Amniotic epithelial cell (primary cell): ENCODE results near the gene ARL11.

- RRBS: no CpG with 5 or more reads among the region's 11 CpGs
These were observed 129.5 kb downstream of the CYSLTR2 start for GRCh38 chr13:48783021-48783890.

DNA sequence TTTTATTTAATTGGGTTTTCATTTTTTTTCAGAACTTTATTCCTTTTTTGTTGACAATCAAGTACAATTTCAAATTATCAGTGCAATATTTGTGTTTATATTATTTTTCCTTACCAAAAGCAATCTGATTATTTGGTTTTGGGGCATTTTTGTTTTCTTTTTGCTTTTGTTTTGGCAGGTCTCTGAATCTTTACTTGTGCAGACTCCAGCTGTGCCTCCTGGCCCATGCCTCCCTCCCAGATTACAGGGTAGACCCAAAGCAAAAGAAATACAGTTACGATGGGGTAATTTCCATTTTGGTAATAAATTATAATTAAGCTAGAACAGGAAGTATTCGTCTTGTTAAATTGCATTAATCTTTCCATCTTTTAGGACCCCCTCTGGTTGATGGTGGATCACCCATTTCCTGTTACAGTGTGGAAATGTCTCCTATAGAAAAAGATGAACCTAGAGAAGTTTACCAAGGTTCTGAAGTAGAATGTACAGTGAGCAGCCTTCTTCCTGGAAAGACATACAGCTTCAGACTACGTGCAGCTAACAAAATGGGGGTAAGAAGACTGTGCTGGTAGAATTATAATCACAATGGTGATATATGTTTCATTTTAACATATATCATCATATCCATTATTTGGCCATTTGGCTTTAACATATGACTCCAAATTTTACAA is 29.2 kb upstream of the MLNR start:
- RRBS: no CpG with 5 or more reads among the region's 3 CpGs

DNA sequence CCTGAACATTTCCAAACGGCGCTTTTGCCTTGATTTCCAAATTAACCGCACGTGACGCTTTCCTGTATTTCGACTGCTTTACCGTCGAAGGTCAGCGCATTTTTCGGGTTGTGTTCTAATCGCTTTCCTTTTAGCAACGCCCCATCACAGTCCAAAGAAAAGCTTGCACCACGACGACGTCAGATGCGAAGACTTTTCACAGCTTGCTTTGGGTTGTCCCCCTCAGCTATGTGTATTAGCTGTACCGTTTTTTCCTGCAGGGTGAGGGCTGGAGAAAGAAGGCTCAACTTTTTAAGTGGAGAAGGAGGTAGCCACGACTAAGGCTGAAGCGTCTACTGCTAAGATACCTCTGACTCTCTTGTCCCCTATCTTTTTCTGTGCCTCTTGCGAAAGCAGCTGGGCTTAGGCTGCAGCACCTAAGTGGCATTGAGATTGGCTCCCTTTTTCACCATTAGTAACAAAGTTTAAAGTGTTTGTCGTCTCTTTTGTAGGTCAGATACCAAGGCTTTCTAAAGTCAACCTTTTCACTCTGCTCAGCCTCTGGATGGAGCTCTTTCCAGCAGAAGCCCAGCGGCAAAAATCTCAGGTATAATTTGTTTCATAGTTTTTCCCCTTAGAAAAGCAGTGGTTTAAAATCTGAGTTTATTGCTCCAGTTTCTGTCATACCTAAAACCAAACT is 794 bp downstream of the CDADC1 start:
- RRBS: no CpG with 5 or more reads among the region's 22 CpGs

GRCh38 chr13:49301109-49301617 is 53.4 kb downstream of the CDADC1 start:
- RRBS: no CpG with 5 or more reads among the region's 9 CpGs

GRCh38 chr13:49304900-49305620 is 57.3 kb downstream of the CDADC1 start:
- RRBS: no CpG with 5 or more reads among the region's 21 CpGs

GRCh38 chr13:49540431-49541010 is 44.8 kb downstream of the PHF11 start:
- RRBS: no CpG with 5 or more reads among the region's 10 CpGs

DNA sequence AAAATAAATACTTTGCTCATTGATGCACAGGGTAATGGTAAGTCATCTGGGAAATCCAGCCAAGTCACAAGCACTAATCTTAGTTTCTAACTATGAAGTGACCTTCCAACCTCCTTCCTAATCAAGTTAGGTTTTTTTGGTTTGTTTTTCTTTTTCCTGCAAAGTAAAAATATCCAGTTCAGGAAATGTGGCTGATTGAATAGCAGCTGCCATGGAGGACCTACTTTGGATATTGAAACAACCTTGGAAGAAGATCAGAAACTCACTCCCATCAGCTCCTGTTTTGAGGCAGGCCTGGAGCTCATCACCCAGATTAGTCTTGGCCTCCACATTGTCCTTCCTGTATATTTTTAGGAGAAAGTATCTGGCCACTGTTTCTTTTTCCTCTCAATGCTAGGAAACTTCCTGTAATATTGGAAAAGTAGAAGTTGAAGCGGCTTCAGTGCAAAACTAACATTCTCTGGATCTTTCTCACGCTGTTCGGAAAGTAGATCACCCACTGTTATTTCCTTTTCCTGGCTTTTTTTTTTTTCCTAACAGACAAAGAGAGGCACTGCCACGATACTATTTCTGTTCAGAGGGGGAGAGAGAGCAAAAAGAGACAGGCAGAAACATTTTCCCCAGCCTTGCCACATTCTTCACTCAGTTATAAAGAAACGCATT is 12.2 kb upstream of the ARL11 start:
- RRBS: no CpG with 5 or more reads among the region's 5 CpGs

DNA sequence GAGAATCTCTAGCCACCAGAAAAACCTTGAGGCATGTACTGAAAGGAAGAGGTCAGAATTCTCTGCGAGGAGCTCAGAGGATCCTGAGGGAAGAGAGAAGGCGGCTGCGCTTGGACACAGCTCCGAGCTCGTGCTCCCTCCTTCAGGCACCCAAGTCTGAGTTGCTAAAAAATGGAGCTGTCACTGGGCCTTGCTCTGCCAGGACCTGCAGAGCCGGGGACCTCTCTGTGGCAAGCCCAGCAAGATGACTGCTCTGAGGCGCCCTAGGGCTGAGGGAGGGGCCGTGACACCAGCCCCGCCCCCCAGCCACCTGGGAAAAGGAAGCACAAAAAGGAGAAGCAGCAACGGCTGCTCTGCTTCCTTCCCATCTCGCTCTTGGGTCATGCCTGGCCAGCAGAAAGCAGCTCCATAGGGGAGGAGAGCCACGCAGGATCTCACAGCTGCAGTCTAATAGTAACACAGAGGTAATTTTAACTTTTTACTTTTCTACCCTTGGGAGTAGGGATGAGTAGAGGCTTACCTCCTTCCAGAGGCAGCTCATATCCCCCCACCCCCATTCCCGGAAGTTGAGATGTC is at the start of gene ARL11:
Gene ARL11 (plus strand): TSS at position 356 of the 576 bp plus-strand sequence.
- RRBS: no CpG with 5 or more reads among the region's 13 CpGs

GRCh38 chr13:49635327-49636332 is 7.3 kb downstream of the ARL11 start:
- RRBS: no CpG with 5 or more reads among the region's 12 CpGs

GRCh38 chr13:49690048-49690742 is 1.1 kb downstream of the EBPL start:
- RRBS: no CpG with 5 or more reads among the region's 11 CpGs

DNA sequence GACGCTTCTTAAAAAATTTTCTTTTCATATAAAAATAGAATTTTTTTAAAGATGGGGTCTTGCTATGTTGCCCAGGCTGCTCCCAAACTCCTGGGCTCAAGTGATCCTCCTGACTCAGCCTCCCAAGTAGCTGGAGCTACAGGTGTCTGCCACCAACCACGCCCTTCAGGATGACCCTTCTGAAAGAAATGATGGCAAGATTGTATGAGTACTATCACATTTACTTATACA is 6.2 kb upstream of the EBPL start:
- RRBS: no CpG with 5 or more reads among the region's 2 CpGs

DNA sequence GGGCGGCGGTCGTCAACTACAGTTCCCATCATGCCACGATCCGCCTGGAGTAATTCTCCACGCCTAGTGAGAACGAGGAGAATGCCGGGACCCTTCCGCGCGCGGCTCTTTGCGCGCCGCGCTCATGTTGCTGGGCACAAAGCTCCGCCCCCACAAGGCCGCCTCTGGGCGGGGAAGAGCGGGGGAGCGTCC is 332 bp upstream of the KPNA3 start:
- RRBS: no CpG with 5 or more reads among the region's 21 CpGs

GRCh38 chr13:50236682-50237352 is 221.6 kb downstream of the KCNRG start:
- RRBS: no CpG with 5 or more reads among the region's 12 CpGs

GRCh38 chr13:50370378-50370619 is 355.1 kb downstream of the KCNRG start:
- RRBS: no CpG with 5 or more reads among the region's 2 CpGs

DNA sequence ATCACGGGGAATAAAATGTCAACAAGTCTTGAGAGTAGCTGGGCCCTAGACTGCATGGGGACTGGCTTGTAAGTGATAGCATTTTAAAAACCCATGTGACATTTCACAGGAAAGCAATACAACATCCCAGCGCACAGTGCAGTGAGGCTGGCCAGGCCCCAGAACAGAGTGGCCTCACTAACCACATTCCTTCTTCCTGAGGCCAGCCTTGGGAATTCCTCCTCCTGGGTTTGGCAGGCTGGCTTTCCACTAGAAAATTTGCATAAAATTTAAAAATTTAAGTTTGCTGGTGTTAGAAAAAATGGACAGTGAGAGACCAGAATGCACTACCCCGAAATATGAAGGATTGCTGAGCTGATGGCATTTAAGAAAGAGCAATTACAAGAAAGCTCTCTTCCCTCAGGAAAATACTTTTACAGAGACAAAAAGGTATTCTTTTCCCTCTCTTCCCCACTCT is 149.6 kb downstream of the DLEU7 start:
- RRBS: no CpG with 5 or more reads among the region's 3 CpGs

DNA sequence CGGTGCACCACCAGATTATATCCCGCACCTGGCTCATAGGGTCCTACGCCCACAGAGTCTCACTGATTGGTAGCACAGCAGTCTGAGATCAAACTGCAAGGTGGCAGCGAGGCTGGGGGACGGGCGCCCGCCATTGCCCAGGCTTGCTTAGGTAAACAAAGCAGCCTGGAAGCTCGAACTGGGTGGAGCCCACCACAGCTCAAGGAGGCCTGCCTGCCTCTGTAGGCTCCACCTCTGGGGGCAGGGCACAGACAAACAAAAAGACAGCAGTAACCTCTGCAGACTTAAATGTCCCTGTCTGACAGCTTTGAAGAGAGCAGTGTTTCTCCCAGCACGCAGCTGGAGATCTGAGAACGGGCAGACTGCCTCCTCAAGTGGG is 72.8 kb downstream of the RNASEH2B start:
- RRBS: no CpG with 5 or more reads among the region's 10 CpGs

GRCh38 chr13:51080592-51081049 is 30.5 kb downstream of the C13orf42 start:
- RRBS: no CpG with 5 or more reads among the region's 16 CpGs

DNA sequence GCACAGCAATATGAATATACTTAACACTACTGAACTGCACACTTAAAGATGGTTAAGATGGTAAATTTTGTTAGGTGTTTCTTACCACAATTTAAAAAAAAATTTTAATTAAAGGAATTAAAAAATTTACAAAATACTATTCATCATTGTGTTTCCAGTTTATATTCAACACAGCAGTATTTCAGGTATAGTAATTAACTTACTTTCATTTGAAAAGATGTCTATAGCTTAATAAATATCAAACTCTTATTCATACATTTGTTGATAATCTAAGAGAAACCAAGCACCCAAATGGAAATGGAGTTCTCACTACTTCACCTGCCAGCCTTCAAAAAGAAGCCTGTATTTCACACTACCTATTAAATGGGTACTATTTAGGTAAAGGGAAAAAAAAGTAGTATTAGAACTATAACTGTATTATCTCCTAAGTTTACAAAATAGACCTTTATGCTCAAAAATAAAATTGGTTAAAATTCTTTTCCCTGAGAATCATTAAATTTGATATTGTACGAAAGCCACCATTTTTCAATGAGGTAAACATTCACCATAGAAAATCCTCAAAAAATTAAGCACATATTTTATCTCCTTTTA is 5.8 kb downstream of the INTS6 start:
- RRBS: no CpG with 5 or more reads among the region's 1 CpG

DNA sequence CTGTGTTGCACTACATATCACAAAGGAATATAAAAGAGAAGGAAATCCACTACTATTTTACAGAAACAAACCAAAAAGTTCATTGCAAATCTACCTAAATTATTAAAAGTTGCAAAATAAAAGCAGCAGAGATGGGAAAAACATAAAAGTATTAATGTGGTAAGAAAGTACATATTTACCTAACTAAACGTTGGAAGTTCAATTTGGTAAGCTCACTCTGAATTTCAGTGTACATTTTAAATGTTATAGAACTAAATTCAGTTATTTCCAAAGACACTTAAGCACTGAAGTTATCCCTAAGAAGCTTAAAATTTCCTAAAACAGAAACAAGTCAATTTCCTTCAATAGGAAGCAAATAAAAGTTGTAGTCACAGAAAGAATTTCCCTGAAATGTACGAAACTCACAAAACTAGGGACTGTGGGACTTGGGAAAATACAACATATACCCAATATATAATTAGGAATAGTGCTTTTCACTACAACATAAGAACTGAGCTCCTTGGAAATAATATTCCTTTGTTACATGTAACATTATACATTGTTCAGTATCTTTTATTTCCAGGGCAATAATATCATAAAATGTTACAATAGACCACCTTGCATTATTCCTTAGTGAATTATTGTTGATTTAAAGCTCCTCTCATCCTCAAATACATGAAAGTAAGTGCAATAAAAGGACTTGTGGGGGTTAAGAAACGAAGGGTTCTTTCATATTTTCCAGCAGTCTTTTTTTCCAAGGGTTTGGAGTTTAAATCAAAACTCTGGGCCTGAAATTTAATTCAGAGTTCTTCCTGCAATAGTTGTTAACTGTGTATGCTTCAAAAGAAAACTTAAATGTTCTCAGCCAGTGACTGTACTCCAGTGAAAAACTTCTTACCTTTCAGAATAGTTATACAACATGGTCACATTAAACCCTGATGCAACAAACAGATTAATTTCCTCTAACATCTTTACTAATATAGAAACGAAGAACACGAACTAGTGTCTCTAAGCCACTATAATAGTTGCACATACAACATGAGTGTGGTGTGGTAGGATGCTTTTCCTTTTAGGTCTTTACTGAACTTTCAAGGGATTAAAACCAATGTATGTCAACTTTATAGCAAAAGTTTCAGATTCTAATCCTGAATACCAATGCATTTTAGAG is 2.8 kb downstream of the INTS6 start:
- RRBS: no CpG with 5 or more reads among the region's 5 CpGs

GRCh38 chr13:51793693-51794538 is 10.0 kb downstream of the DHRS12 start:
- RRBS: no CpG with 5 or more reads among the region's 10 CpGs